Occipital lobe (tissue), 2 donors: ENCODE results near the gene ZP3.

GRCh38 chr7:75712677-75713387 lies 25.9 kb downstream of the HIP1 start:
- RAMPAGE, long total RNA, result no peak

DNA sequence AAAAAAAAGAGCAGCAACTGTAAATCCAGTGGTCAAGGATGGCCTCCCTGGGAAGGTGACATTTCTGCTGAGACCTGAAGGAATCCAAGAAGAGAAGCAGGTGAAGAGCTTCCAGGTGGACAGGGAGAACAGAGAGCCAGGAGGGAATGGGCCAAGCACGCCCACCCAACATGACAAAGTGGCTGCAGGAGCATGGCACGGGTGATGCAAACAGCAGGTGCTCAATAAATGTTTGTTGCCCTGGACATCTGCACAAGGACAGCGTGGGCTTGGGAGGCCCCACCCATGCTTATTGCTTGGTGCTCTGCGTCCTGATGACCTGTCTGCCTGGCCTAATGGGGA lies 12.9 kb downstream of the RHBDD2 start:
- RAMPAGE, long total RNA, result no peak

DNA sequence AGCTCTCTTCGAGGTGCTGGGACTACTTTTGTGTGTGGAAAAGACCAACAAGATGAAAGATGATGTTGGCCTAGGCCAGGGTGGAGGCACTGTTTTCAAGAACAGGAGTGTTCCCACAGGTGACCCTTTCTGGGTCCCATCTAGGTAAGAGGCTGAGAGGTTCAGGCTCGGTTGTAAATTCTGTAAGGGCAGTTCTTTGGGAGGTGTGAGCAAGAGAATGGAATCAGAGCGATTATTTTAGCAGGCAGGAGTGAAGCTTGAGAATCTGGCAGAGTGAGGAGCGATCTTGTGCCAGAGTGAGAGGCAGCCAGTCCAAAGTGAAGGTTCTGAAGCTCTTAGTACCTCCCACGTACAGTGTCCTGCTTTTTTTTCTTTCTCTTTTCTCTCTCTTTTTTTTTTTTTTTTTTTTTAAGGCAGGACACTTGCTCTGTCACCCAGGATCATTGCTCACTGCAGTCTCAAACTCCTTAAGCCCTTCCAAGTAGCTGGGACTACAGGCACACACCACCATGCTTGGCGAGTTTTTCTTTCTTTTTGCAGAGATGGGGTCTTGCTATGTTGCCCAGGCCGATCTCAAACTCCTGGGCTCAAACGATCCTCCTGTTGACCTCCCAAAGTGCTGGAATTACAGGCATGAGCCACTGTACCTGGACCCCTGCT lies 10.8 kb downstream of the POR start:
- RAMPAGE, long total RNA, result no peak

DNA sequence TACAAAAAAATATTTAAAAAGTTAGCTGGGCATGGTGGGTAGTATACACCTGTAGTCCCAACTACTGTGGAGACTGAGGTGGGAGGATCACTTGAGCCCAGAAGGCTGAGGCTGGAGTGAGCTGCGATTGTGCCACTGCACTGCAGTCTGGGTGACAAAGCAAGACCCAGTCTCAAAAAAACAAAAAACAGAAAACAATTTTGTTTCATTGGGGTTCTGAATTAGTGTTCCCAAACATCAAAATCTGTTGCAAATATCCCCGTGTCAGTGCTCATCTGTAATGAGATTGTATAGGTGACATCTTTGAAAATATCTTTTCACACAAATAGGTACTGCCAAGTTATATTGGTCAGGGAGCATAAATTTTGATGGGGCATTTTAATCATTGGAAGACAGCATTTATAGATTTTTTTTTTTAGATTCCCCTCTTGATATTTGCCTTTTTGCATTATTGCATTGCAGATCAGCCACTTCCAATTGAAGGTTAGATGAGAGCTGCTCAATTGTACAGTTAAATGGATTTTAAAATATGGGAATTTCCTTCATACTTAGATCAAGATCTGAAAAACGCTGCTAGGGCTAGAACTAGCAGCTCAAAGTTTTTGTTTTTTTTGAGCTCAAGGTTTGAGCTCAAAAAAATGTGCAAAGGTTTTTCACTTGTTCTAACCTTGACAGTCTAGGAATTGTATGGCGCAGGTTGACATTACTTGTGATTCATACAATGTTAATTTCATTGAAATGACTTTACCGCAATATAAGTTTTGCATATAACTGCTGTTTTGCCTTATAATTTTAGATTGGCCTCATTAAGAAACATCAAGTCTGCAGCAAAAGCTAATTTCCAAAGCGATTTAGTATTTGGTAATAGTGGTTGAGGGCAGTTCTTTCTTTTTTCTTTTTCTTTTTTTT lies 27.4 kb downstream of the POR start:
- RAMPAGE, long total RNA, result no peak

GRCh38 chr7:75969072-75969445 lies 25.3 kb downstream of the TMEM120A start:
- RAMPAGE, long total RNA, result no peak

DNA sequence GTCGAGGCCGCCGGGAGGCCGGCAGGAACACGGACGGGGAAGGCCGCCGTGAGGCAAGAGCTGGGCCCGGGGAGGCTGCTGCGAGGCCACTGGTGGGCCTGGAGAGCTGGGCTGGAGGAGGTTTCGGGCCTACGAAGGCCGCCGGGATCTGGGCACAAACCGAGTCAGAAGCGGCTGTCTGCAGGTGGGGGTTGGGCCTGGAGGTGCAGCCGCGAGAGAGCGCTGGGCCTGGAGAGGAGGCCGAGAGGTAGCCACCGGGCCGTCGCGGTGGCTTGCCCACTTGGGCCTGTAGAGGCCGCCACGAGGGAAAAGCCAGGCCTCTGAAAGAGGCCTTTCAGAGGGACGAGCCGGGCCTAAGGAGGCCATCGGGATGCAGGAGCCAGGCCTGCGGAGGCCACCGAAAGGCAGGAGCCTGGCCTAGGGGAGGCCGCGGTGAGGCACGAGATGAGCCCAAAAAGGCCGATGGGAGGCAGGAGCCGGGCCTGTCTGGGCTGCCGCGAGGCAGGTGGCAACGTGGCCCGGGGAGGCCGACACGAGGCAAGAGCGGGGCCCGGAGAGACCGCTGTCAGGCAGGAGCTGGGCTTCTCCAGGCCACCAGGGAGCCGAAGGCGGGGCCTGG lies 25.4 kb downstream of the MDH2 start:
- RAMPAGE, long total RNA, result no peak

- RAMPAGE, long total RNA, result no peak
These were observed 42.0 kb downstream of the MDH2 start for GRCh38 chr7:76089784-76090397.

DNA sequence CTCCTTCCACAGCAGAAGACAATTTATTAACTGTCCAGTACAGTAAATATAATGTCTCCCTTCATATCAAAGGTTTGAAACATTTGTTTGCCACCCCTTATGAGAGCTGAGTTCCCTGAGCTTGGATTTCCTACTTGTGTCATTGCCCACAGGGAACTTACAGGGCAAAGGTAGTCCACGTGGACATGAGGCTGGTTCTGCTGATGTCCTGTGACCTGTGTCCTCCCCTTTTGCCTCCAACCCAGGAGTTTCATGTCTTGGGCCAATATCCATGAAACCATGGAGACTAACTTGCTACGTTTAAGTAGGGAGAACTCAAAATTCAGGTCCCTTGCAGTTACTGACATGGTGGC lies 66.4 kb upstream of the SRRM3 start:
- RAMPAGE, long total RNA, result no peak

DNA sequence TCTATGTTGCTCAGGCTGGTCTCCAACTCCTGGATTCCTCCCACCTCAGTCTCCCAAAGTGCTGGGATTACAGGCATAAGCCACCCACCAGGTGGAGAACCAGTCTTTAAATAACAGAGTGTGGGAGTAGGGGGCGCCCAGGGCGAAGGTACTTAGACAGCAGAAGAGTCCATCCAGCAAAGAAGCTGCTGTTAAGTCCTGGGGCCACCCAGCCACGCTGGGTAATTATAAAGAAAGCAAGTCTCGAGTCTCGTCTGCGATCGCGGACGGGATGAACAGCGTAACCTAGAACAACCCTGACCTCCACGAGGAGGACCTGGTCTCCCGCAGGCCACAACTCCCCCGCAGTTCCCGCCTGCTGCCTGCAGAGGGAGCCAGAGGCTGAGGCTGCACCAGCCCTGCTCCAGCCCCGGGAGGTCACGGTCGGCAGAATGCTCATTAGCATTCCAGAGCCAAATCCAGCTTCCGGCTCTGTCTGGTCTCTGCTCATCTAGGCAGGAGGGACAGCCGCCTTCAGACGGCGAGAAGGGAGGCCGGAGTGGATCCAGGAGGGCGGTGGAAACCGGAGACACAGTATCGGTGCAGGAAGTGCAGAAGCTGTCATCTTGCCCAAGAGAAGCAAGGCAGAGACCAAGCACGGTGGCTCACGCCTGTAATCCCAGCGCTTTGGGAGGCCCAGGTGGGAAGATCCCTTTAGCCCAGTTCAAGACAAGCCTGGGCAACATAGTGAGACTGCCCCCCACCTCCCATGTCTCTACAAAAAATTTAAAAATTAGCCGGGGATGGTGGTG lies 23.6 kb upstream of the SRRM3 start:
- RAMPAGE, long total RNA, result no peak

GRCh38 chr7:76185222-76186056 lies 16.3 kb upstream of the SRRM3 start:
- RAMPAGE, long total RNA, result no peak

DNA sequence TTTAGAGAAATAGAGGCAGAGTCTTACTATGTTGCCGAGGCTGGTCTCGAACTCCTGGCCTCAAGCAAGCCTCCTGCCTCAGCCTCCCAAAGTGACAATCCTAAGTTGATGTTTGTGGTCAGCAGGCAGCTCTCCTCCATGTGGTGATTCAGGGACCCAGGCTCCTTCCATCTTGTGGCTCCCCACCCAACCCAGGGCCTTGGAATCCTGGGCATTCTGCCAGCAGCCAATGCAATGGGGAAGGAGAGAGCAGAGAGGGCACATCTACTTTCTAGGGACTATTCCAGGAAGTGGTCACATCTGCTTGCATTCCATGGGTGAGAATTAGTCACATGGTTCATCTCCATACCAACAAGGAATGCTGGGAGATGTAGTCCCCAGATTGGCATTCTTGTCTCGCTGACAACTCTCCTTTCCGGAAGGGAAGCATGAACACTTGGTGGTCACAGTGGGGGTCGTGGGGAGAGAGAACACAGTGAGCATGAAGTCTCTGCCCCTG lies 9.9 kb upstream of the SRRM3 start:
- RAMPAGE, long total RNA, result no peak

DNA sequence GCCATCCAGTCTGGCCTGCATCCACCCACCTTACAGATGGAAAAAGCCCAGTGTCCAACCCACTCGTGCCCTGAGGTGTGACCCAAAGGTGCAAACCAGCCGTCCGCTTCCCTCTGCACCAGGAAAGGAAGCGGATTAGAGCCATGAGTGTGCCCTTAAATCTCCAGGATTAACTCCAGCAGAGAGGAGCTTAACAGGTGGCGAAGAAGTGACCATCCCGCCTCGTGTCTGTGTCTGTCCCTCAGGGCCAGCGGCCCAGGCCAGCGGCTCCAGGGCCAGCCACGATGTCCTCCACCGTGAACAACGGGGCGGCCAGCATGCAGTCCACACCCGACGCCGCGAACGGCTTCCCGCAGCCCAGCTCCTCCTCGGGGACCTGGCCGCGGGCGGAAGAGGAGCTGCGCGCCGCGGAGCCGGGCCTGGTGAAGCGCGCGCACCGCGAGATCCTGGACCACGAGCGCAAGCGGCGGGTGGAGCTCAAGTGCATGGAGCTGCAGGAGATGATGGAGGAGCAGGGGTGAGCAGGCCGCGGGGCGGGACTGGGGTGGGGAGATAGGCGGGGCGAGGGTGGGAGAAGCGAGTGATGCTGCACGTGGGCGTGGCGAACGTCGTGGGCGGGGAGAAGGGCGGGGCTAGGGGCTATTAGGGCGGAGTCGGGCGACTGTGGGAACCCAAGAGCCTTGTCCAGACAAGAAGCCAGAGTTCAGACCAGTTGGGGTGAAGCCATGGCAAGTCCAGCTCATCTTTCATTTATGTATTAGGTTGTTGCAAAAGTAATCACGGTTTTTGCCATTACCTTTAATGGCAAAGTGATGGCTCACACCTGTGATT lies 33.3 kb downstream of the SRRM3 start:
- RAMPAGE, long total RNA, result no peak

- RAMPAGE, long total RNA, result no peak
These were observed 7.8 kb downstream of the HSPB1 start for GRCh38 chr7:76309898-76310997.

DNA sequence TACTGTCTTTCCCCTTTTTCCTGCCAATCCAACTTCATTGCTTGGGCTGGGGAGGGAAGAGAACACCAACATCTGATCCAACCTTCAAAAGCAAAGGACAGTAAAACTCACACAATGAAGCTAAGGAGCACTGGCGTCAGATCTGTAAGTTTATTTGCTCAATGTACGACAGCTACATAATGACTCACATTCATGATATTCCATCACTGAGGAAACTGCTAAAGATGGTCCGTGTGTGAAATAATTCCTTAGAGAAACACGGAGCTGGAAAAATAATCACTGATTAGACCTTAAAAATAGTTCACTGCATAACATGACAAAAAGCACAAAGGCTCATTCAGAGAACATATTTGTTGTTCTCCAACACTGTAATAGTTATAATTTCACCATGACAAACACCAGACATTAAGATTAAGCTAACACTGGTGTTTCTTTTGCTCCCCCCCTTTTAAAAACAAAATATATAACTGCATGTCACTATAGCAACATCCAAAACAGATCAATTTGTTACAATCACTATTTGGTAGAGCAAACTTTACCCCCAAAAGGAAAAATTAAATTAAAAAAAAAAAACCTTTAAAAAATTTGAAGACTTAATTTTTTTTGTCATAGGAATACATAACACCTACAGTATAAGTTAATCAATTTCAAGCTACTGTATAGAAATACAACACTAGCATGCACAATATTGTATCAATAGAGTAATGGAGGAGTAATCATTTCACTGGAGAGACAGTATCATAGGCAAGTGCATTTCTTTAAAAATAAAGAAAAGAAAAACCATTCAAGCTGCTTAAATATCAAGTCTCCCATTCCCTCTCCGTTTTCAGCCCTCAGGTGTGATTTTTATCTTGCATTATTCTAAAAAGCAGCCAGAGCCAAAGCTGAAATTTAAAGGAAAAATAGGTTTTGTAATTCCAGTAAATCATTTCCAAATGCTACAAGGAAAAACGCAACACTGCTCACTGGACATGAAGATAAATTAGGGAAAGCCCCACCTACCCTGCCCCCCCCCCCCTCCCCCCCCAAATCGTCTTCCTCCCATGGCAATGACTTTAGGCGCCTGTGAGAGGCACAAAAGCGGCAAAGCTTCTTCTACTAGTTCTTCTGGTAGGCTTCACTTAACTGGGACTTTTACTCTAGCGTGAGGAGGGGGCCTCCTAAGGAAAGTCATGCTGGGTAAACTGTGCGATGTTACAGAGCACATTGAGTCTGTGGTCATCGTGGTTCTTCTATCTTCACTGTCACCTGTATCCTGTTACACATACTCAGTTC lies 24.6 kb downstream of the HSPB1 start:
- RAMPAGE, long total RNA, result no peak

DNA sequence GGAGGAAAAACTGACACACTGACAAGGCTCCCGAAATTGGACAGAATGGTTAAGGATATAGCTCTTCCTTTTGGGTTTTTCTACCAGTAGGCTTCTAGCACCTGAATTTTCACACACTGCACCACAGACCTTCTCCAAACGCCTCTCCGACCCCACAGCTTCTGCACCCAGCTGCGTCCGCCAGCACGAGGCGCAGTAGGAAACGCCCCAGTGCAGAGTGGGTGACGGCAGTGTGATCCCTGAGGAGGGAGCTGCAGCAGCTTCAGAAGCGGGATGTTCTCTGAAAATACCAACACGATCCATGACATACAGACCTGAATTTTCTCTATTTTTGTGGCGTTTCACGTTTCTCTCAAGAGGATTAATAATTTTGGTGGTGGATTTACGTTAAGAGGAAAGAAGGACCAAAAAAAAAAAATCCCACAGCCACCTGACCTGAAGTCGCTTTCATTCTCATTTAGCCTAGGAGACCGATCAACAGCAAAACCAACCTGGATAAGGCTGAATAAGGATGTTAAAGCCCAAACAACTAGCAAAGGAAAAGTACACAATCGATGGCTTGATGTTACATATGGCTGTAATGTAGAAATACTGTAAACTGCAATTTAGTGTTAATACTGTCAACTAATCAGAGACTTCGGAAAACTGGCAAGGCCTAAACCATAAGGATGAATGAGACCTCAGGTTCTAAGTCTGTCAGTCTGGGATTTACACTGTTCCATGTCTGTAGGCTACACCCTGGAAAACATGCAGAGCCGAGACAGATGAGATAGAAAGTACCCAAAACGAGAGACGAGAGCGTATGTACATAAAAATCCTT lies 26.1 kb downstream of the HSPB1 start:
- RAMPAGE, long total RNA, result no peak

GRCh38 chr7:76333527-76334123 lies 25.2 kb downstream of the YWHAG start:
- RAMPAGE, long total RNA, result no peak

GRCh38 chr7:76345887-76346180 lies 13.0 kb downstream of the YWHAG start:
- RAMPAGE, long total RNA, result no peak

DNA sequence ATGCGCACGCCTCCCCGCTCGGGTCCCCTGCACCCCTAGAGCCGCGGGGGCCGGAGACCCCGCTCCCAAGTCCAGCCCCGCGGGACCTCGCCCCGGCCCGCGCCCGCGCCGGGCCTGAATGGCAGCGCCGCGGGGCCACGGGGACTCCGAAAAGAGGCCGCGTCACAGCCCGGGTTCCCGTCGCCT lies 510 bp downstream of the YWHAG start:
- RAMPAGE, long total RNA, result no peak

GRCh38 chr7:76397046-76398298 lies 12.0 kb downstream of the SSC4D start:
- RAMPAGE, long total RNA, result no peak

DNA sequence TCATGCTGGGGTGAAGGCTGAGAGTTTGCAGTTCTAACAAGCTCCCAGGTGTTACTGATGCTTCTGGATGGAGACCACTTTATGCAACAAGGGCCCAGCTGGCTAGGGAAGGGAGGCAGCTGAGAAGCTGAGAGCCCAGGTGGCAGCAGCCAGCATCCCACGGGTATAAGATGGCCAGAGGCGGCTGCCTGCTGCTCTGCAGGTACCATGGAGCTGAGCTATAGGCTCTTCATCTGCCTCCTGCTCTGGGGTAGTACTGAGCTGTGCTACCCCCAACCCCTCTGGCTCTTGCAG lies at the start of gene ZP3:
Gene ZP3, plus strand, starts transcription at position 193 of the 294 bp plus-strand sequence.
- RAMPAGE, long total RNA, result no peak